ENCODE data around the gene CATSPER3.

DNA sequence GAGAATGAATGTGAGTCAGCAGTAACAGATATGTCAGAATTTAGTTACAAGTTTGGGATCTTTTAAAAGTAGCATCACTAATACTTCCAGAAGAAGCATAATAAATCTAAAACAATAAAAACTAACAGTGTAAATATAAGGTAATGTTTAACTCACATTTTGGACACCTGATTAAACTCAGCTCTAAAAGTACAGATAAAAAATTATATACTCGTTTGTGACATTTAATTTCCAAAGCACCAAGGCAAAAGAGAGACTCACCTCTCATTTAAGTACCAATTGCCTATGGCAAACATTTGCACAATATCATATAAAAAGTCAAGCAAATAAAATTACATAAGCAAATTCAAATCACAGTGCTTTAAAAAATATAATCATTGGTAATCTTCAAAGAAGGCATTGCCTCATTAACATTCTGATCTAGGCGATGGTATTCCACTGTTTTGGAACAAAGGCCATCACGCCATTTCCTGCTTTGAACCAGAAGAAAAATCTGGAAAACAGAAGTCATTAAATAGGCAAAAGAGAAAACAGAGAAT, 11.9 kb downstream of the C5orf15 start:
- RRBS, 2 experiments, result no CpG with 5 or more reads among the region's 3 CpGs

DNA sequence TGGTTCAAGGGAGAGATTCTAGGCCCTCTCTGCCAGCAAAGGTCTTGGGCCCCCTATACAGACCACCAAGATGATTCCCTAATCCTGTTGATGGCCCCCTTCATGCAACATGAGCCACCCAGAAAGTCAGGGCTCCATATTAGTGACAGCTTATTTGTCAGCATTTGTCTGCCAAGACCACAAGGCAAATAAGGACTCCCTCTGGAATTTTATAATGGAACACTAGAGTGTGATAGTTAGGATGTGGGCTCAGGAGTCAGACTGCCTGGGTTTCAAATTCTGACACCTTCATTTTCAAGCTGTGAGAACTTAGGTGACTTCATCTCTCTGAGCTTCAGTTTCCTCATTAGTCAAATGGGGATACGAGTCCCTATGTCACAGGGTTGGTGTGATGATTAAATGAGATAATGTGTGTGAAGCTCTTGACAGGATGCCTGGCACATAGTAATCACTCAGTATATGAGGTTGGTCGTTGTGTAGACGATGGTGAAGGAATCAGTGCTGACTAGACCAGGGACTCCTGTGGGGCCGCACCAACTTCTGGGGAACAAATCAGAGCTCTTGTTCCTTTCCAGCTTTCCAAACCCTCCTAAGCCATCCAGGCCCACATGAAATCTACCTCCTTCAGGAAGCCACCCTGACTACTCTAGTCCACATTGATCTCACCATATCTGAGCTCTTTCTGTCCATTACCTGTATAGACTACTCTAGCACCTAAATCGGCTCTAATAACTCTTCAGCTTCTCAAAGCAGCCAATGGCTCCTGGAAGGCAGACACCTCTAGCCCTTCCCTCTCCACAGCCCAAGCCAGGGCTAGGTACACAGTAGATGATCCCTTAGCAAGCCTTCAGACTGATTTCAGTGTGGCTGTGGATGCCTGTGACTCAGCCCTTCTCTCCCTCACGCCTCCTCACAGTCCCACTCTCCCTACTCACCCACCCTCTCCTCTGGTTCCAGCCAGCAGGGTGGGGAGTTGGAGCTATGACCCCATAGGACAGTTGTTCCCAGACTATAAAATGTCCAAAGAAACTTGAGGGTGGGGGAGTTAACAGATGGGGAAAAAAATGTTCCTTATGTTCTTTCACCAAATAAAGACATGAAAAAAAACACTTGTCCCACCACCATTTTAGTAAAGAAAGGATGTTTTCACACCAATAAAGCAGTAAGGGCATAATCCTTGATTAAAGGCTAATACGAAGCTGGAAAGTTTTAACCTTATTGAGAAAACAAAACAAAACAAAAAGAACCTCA, 2.5 kb upstream of the TCF7 start:
- RRBS, 2 experiments, result no CpG with 5 or more reads among the region's 7 CpGs

DNA sequence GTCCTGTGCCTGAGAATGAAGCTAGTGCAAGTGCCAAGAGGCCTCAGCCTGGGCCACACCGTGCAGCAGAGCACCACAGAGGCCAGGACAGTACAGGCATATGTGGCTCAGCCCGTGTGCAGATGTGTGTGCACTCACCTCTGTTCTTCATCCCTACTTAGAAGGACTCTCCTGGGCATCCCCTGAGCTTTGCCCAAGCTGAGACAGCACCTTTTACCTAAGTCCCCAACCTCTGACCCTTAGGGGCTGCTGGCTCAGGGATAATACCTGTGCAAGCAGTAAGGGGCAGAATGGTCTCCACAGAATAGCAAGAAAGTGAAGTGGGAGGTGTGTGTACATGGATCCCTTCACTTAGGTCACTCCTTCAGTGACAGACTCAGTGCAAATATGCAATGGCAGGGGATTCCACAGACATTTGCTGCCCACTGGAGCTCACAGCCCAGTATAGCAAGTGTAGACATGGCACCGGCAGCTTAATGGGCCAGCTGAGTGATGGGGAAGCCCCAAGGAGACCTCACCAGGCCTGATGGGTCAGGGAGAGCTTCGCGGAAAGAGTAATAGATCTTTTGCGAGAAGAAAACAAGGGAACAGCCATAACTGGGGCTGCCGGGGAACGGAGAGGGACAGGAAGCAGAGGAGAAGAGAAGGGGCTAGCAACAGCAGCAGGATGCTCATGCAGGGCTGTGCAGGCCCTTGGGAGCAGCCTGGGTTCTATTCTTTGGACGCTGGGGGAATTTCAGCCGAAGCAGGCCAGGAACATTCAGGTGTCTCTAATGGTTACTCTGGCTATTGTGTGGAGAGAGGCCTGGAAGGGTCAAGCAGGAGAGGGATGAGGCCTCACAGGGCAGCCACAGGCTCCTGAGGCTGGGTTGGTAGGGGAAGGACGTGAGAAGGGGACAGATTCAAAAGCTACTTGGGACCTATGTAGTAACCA, 26.8 kb downstream of the TCF7 start:
- RRBS, 2 experiments, result no CpG with 5 or more reads among the region's 11 CpGs

GRCh38 chr5:134148929-134149666, 27.7 kb downstream of the SKP1 start:
- RRBS, 2 experiments, result 95% methylated on average over 1 of the region's 9 CpGs

- RRBS, 2 experiments, result no CpG with 5 or more reads among the region's 4 CpGs
Measured at GRCh38 chr5:134150620-134151393, 25.9 kb downstream of the SKP1 start.

DNA sequence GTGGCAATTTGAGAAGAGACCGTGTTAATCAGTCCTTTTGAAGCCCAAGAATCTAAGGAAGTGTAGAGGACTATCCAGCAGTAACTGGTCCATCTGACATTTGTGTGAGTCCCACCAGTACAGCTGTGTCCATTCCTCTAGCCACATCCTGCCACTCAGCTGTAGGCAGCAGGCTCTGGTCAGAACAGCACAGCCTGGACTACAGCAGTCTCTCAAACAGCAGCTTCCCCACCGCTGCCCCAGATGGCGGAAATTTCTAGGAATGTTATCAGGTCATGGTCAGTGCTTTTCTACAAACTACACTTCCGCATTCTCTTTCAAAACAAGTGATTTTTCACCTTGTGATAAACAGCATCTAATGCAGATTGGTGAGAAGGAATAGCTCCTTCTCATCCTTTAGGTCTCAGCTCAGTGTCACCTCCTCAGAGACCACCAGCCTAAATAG, 10.8 kb upstream of the SKP1 start:
- RRBS, 2 experiments, result no CpG with 5 or more reads among the region's 4 CpGs

GRCh38 chr5:134191697-134192643, 15.2 kb upstream of the SKP1 start:
- RRBS, 2 experiments, result no CpG with 5 or more reads among the region's 10 CpGs

DNA sequence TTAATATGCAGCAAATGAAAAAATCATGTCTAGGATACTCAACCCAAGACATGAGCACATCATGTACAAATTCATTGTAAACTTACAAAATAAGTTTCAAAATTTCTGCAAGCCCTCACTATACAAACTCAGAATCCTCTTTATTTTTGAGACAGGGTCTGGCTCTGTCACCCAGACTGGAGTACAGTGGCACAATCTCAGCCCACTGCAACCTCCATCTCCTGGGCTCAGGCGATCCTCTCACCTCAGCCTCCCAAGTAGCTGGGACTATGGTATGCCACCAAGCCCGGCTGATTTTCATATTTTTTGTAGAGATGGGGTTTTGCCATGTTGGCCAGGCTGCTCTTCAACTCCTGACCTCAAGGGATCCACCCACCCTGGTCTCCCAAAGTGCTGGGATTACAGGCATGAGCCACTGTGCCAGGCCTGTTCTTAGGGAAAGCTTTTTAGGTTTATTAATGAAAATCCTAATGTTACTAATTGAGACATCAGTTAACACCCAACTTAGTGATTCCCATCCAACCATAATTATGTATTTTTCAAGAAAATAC, 18.4 kb upstream of the SKP1 start:
- RRBS, 2 experiments, result no CpG with 5 or more reads among the region's 2 CpGs

DNA sequence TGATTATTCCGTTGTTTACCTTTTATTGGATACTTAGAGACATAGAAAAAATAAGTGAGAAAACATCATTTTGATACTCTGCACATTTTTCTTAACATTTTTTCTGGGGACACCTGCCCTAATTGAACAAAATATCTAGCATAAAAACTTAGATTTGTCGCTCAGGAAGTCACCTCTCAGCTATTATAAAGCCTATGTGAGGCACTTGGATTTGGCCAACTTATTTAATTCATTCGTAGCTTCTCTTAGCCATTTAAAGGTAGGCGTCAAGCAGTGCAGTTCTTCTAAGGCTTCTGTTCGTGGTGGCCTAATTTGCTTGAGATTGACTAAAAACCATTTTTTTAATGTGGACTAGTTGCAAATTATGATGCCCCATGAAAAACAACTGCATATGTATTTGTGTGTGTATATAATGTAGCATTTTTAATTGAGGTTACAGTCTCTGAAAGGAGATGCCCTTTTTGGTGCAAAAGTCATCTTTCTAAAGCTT, 1.1 kb downstream of the UBE2B start:
- RRBS, 2 experiments, result no CpG with 5 or more reads among the region's 5 CpGs

GRCh38 chr5:134544990-134545585, 19.6 kb downstream of the JADE2 start:
- RRBS, 2 experiments, result no CpG with 5 or more reads among the region's 10 CpGs

GRCh38 chr5:134647535-134648306, 864 bp upstream of the SEC24A start:
- RRBS, 2 experiments, result no CpG with 5 or more reads among the region's 11 CpGs

- RRBS, 2 experiments, result no CpG with 5 or more reads among the region's 3 CpGs
Measured at GRCh38 chr5:134780717-134781405, 22.3 kb downstream of the DDX46 start.

DNA sequence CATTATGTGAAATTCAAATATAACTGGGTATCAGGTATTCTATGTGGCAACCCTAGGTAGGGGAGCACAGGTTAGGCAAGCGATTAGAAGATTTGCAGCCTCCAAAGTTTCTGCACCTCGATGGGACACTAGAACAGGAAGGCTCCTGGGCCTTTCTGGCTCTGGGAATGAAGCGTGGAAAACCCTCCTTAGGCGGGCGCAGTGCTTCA, 370 bp upstream of the TXNDC15 start:
- RRBS, 2 experiments, result no CpG with 5 or more reads among the region's 5 CpGs

GRCh38 chr5:134874893-134875544, 848 bp downstream of the TXNDC15 start:
- RRBS, 2 experiments, result no CpG with 5 or more reads among the region's 17 CpGs

DNA sequence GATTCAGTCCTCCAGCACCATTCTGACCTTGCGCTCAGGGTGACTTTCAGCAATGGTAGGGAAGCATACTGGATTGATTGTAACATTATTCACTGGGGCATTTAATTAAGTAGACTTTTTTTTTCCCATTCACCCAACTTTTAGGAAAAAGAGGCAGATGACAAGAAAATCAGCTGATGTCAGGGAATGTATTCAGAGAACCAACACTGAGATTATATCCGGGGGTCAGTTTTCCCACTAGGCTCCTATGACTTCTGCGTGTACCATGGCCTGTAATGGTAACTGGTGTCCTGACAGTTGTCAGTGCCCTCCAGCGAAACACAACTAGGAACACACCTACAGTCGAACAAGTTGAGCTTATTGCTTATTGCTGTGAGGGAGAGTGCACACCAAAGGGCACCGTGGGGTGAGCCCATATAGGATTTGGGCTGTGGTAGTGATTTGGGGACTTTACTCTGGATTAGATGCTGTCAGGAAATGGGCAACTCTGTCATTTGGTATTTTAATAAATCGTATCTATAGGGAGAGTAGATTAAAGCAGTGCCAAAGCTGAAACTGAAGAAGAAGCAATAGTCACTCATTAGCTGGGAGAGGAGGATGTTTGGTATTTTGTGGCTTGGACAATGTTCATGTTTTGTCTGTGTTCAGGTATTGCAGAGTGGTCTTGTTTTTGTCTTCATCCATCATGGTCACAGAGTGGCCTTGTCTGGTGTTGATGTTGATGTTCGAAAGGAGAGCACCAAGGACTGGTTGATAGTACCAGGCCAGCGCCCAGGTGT, 7.3 kb downstream of the PCBD2 start:
- RRBS, 2 experiments, result no CpG with 5 or more reads among the region's 9 CpGs

DNA sequence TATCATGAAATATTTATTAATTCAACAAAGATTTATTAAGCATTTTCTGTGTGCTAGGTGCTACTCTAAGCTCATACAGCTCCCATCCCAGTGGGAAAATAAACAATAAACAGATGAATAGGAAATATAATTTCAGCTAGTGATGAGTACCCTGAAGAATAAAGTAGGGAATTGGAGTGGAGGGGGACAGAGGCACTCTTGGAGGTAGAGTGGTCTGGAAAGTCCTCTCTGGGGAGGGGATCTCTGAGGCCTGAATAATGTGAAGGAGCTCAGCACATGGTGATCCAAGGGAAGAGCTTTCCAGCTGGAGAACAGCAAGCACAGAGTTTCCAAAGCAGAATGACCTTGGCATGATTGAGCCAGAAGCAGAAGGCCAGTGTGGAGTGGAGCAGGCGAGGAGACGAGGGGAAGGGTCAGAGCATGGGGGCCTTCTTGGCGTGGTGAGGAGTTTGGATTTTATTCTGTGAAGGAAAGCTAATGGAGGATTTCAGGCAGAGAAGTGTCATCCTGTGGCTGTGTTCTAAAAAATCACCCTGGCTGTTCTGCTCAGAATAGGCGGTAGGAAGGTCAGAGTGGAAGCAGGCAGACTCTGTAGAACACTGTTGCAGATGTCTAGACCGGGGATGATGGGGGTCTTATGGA, 8.3 kb downstream of the PCBD2 start:
- RRBS, 2 experiments, result no CpG with 5 or more reads among the region's 5 CpGs

DNA sequence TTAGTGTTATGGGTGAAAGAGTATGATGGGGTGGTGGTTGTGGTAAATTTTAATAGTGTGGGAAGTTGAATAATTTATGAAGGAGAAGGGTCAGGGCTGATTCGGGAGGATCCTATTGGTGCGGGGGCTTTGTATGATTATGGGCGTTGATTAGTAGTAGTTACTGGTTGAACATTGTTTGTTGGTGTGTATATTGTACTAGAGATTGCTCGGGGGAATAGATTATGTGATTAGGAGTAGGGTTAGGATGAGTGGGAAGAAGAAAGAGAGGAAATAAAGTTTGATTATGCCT, 19.4 kb downstream of the PCBD2 start:
- RRBS, 2 experiments, result no CpG with 5 or more reads among the region's 4 CpGs

DNA sequence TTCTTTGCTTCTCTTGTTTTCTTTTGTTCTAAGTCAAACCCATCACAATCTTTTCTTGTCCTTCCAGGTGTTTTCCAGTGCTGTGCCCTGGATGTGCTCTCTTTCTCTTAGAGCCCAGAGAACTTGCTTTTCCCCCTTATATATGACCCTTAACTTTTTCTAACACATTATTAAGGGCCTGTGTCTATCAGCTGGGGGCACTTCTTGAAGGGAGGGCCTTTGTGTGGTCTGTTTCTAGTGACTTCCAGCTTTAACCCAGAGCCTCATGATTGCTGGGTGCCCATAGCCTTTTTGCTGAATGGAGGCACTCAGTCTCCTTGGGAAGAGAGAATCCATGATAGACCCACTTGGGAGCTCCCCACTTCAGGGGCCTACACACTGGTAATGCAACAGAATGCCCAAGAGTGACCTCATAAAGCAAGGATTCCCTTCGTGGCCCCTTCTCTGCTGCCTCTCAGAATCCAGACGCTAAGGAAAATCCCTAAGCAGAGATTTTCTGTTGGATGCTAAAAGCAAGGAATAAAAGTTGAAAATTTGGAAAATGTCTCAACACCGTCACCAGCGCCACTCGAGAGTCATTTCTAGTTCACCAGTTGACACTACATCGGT, at the start of gene CATSPER3:
Gene CATSPER3, plus strand, starts transcription at position 457 of the 609 bp plus-strand sequence.
- RRBS, 2 experiments, result no CpG with 5 or more reads among the region's 6 CpGs

- RRBS, 2 experiments, result no CpG with 5 or more reads among the region's 3 CpGs
Measured at GRCh38 chr5:135393013-135393858, 5.8 kb downstream of the MACROH2A1 start.

Data from NT2/D1 (cell line).